Calu3 (cell line): ENCODE results near the genes MRAS and PRR23C.

- PRO-cap, result no peak
Observed at GRCh38 chr3:137242972-137243386, 285.2 kb downstream of the IL20RB start.

GRCh38 chr3:138247808-138248243, 60.7 kb downstream of the ARMC8 start:
- PRO-cap, result no peak

GRCh38 chr3:138348486-138349566, at the start of gene MRAS:
Gene MRAS (plus strand): TSS chr3:138348579.
- PRO-cap, result bidirectional peak, plus-strand start at chr3:138348662, minus-strand start at chr3:138348525; bidirectional peak, plus-strand start at chr3:138348863, minus-strand start at chr3:138348836

DNA sequence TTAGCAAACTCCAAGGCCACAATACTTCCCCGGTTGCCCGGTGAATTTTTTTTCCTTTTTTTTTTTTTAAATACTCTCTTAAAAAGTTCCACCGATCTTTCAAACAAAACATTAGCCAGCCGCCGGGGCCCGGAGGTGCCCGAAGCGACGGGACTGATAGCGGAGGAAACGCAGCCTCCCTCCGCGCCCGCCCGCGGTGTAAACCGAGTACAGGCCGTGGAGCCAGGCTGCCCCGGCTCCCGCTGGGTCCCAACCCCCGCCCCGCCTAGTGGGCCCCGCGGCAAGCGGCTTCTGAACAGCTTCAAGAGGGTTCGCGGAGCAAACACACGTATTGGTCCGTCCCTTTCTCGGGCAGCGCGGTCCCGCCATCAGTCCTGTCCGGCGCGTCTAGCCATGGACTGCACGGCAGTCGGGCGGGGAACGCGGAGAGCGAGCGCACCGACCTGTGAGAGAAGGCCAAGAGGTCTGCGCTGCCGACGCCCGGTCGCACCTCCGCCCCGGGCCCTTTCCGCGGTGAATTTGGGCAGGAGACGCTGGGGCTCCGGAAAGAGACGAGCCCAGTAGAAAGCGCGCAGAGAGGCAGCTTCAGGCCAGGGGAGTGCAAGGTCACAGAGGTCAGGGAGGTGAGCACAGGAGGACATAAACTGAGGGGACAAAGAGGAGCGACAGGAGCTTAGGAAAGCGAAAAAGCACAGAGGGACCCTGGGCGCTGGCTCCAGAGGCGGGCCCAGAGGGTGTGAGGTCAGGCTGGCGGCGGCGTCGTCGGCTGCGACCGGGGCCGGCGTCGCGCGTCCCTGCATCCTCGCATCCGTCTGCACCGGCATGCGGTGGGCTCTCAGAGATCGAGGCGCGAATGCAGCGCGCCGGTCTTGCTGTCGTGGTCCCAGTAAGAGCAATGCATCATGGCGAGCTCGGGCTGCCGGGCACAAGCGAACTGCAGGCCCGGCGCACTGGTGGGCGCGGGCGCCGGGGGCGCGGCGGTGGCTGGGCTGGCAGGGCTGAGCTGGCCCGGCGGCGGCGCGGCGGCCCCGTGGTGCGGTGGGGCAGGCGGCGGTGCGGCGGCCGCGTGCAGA, 1.8 kb downstream of the FOXL2 start:
- PRO-cap, result no peak

DNA sequence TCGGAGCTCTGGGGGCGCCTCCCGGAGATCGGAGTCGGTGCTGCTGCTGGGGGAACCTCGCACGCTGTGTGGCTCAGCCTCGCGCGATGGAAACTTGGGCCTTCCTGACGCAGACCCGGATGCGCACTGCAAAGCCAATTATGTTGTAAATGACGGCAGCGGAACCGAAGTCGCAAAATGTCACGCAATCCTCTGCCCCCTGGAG, at the start of gene PRR23C:
Gene PRR23C (minus strand): TSS at position 145 of the 205 bp plus-strand sequence.
- PRO-cap, result no peak

- PRO-cap, result no peak
Observed at GRCh38 chr3:139292673-139293363, 51.0 kb upstream of the MRPS22 start.

DNA sequence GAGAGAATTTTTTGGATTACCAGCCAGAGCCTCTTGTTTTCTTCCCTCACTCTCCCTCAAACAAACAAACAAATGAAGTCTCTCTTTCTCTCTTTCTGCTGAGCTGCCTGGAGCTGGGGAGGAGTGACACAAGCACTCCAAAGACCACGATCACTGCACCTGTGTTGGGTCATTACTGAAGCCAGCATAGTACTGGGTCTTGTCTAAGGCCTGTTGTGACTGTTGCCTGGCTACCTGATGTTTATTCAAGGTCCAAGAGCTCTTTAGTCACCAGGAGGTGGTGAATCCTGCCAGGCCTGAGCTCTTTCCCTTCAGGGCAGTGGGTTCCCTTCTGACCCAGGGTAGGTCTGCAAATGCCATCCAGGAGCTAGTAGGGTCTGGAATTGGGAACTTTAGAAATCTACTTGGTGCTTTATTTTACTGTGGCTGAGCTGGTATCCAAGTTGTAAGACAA, 15.0 kb upstream of the RBP2 start:
- PRO-cap, result no peak

GRCh38 chr3:139533086-139533350, 6.5 kb downstream of the RBP1 start:
- PRO-cap, result no peak

DNA sequence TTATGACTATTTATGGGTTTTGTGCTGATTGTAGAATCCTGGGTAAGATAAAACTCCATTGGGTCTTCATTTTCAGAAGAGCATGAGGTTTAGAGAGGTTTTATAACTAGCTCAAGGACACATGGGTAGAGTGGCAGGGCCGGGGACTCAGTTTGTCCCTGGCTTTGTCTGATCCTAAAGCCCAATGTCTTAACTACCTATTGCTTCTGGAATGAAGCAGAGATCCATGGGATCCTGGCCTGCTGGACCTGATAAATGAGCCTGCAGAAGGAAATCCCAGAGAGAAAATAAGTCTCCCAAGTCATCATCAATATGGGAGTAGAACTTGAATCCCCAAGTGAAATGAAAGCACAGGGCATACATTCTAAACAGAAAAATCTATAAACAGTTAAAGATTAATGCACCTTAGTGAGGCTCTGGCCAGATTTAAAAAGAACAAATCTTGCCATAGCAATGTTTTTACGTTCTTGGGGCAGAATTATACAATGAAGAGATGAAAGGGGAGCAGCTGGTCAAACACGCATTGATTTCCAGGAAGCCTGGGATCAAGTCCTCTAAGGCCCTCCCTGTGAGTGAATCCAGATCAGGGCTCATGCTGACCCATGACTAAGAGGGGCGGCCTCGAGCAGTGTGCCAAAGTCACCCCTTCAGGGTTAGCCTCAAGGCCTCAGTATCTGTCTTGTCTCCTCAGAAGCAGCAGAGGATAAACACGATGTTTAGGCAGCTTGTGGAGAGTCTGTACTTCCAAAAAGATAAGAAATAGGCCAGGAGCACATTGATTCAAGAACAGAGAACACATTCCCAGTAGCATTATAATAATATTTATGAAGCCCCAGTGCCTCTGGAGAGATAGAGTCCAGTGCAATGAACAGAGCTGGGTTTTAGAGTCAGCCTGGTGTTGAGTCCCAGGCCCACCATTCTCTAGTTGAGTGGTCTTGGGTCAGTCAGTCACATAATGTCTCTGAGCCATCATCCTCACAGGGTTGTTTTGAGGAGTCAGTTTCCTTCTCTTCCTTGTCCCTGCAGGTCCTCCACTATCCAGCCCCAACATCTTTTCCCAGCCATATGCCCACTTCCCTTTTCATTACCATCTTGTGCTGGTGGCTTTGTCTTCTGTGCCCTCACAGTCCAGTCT, 9.2 kb upstream of the RBP1 start:
- PRO-cap, result no peak

DNA sequence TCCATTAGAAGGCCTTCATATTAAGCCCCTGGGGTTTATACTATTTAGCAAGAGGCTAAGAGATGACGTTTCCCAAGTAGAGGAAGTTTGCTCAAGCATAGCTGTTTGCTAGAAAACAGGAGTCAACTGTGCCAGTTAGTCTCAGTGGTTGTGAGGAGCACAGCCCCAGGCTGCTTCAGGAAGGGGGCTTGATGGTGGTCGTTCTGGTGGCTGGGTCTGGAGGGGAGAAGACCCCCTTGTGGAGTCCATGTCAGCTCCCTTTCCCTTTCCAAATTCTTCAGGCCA, 64.8 kb downstream of the SPSB4 start:
- PRO-cap, result no peak

GRCh38 chr3:141294775-141295229, 63.2 kb downstream of the PXYLP1 start:
- PRO-cap, result unidirectional peak, minus-strand start at chr3:141295138

- PRO-cap, result no peak
Observed at GRCh38 chr3:141332404-141332767, 35.9 kb upstream of the ZBTB38 start.

GRCh38 chr3:141369747-141370080, 1.4 kb downstream of the ZBTB38 start:
- PRO-cap, result no peak

DNA sequence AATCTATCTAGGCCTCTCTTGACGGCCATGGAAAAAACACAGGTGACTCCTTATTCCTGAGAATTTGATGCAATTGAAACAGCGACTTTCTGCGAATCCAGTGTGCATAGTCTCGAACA, 33.4 kb downstream of the ZBTB38 start:
- PRO-cap, result no peak

- PRO-cap, result no peak
Observed at GRCh38 chr3:141489092-141489613, 2.3 kb downstream of the RASA2 start.

DNA sequence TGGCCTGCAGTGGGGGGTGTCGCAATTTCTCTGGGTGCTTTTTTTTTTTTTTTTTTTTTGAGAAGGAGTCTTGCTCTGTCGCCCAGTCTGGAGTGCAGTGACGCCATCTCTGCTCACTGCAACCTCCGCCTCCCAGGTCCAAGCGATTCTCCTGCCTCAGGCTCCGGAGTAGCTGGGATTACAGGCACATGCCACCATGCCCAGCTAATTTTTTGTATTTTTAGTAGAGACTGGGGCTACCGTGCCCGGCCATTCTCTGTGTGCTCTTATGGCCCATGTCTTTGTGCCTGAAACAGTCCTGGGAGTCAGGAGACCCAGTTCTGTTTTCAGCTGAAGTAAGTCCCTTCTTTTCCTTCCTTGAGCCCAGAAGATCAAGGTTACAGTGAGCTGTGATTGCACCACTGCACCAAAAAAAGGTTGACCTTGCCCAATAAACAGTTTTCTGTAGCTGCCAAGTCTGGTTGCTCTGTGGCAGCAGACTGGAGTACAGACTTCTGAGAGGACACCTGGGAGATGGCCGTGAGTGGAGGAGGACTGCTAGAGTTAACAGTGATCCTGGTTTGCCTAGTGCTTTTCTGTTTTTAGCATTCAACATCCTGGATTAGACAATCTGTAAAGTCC, 76.7 kb upstream of the RNF7 start:
- PRO-cap, result no peak

DNA sequence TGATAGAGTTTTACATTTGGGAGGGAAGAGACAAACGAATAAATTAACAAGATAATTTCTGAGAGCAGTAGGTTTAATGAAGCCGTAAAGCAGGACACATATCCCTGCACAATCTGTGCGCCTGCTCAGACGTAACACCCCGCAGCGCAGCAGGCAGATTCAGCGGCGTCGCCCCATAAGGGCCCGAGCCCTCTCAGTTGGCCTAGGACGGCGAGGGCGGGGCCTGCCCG, 261 bp upstream of the RNF7 start:
- PRO-cap, result bidirectional peak, plus-strand start outside the sequence, minus-strand start at position 195 of the sequence

DNA sequence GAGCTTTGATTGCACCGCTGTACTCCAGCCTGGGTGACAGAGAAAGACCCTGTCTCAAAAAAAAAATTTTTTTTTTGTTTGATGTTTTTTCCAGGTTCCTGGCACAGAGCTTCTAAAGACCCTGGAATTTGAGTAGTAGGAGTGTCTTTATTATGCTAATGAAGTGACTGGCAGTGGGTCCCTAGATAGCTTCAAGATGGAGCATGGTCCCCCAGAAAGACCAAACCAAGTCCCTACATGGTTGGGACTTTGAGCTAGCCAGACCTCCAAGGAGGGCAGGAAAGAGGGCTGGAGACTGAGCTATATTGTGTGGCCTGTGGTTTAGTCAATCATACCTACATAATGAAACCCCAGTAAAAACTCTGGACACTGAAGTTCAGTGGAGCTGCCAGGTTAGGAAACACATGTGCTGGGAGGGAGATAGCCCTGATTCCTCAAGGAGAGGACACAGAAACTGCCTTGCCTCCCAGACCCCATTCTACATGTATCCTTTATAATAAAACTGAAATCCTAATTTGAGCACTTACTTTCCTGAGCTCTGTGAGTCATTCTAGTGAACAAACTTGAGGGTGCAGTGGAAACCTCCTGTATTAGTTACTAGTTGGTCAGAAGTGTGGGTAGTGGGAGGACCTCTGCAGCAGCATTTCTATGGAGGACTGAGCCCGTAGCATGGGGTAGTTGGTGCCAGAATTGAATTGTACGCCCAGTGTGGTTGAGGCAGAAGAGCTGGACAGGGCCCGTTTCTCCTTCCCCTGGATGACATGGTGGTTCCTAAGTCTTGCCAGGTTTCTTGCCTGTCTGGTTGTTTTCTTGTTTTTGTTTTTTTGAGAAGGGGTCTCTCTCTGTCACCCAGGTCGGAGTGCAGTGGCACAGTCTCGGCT, 23.8 kb downstream of the ATP1B3 start:
- PRO-cap, result no peak

DNA sequence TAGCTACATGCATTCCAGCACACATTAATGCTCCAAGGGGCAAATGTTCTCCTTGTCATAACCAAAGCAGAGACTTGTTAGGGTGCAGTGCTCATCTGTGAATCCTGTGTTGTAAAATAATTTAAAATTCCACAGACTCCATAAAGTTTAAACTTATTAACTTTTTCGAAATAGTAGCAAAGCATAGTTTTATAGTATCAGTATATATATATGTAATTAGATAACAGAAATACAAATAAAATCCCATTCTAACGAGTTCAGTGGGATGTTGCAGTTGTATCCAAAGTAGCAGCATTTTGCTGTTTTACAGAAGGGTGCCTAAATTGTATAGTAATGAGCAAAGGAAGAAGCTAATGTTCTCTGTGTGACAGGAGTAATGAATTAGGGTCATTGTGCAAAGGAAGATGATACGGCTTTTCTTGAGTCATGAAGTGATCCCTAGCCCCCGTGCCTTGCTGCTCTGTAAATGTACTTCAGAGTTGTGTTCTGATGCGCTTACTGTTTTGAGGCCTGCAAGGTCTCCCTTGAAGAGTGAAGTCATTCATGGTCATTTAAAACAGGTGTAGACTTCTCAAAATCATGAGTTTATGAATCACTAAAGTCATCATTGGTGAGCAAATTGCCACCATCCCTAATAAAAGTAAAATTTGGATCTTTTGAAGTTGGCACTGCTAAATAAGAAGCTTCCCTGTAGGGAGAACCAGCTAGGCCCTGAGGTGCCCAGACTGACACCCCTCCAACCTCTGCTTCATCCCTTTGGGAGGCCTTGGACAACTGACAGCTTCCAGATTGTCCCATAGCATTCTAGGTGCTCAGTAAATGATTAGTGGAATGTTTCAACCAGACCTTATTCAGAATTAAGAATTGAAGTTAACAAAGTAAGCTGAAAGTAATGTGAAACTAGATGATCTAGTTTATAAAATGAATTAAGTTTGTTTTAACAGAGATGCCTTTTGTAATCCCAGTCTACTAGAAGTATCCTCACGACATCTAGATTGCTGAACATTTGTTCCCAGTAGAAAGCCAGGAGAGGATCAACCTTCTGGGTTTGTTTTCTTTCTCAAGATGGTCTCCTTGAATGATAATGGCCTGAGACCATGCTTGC, 38.0 kb downstream of the ATP1B3 start:
- PRO-cap, result no peak

DNA sequence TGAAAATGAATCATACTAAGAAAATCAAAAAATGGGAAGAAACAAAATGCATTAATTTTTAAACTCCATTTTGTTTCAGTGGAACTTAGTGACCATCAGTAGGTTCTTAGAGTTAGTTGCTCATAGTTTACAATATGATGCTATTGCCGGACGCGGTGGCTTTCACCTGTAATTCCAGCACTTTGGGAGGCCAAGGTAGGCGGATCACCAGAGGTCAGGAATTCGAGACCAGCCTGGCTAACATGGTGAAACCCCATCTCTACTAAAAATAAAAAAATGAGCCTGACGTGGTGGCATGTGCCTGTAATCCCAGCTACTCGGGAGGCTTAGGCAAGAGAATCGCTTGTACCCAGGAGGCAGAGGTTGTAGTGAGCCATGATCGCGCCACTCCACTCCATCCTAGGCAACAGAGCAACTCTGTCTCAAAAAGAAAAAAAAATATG, 43.1 kb downstream of the ATP1B3 start:
- PRO-cap, result no peak